Measurements from ENCODE around the gene LIMS3.

- PRO-cap: no peak
Observed at GRCh38 chr2:108613951-108614597, 79.8 kb downstream of the LIMS1 start.

GRCh38 chr2:108657525-108658005 is 61.7 kb upstream of the RANBP2 start:
- PRO-cap: no peak

DNA sequence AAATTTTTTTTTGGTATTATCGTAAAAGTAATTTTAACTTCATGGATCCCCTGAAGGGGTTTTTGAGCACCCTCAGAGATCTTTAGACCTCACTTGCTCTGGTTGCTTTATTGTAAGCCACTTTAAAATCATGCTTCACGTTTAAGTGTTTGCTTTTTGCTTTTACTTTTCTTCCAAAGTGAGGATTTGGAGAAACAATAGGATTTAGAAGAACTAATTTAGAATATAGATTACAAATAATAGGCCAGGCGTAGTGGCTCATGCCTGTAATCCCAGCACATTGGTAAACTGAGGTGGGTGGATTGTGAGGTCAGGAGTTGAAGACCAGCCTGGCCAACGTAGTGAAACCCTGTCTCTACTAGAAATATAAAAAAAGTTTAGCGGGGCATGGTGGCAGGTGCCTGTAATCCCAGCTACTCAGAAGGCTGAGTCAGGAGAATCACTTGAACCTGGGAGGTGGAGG is 20.2 kb downstream of the RANBP2 start:
- PRO-cap: no peak

- PRO-cap: no peak
Observed at GRCh38 chr2:108753354-108753896, 33.1 kb upstream of the CCDC138 start.

GRCh38 chr2:109069631-109070287 is 59.2 kb upstream of the SH3RF3 start:
- PRO-cap: no peak

DNA sequence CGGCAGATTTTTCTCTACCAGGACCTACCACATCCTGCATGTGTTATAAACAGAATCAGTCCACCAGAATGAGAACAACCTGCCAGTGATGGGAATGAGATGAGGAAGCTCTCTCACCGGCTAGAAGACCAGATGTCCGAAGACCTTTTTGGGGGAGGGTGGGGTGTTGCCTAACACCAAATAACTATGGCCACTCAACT is 88.5 kb downstream of the SH3RF3 start:
- PRO-cap: unidirectional peak, plus-strand start at position 85 of the sequence

DNA sequence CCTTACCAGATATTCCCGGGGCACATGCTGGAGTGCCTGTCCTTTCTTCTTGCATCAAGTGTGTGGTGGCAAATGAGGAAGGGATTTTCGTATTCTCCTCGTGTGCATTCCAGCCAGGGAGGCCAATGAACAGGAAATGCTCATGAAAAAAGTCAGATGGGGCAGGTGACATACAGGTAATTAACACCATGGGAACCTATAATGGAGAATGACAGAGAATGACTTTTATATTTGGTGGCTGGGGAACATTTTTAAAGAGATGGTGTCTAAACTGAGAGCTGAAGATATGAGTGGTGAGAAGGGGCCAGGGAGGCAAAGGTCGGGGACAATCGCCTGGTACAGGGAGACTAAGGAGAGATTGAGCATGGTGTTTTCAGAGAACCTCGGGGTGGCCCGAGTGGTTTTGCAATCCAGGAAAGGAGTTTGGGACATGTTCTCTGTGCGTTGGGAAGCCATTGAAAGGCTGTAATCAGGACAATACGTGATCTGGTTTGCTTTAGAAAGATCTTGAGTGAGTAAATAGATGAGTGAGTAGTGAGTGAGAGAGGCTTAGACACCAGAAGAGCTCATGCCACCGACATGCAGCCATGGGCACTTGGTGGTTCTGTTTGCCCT is 114.5 kb downstream of the SH3RF3 start:
- PRO-cap: no peak

DNA sequence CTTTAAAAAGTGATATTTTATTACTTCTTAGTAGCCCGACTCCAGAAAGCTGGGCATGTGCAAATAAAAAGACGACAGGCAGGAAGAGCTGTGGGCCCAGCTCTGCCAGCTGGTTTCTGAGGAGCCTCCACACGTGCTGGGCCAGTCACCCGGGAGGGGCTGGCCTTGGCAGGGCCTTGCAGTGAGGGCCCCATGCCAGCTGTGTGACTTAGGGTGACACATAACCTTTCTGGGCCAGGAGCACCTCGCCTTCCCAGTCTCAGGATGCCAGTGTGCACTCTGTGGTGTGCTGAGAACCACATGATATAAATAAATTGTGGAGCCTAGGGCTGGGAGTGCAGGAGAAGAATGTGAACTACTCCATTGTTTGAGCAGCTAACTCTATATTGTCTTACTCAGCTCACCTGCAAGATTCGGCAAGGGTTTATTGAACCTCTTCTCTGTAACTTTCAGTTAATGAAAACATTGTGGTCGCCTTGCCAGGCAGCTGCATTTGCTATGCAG is 222.1 kb downstream of the SH3RF3 start:
- PRO-cap: no peak

DNA sequence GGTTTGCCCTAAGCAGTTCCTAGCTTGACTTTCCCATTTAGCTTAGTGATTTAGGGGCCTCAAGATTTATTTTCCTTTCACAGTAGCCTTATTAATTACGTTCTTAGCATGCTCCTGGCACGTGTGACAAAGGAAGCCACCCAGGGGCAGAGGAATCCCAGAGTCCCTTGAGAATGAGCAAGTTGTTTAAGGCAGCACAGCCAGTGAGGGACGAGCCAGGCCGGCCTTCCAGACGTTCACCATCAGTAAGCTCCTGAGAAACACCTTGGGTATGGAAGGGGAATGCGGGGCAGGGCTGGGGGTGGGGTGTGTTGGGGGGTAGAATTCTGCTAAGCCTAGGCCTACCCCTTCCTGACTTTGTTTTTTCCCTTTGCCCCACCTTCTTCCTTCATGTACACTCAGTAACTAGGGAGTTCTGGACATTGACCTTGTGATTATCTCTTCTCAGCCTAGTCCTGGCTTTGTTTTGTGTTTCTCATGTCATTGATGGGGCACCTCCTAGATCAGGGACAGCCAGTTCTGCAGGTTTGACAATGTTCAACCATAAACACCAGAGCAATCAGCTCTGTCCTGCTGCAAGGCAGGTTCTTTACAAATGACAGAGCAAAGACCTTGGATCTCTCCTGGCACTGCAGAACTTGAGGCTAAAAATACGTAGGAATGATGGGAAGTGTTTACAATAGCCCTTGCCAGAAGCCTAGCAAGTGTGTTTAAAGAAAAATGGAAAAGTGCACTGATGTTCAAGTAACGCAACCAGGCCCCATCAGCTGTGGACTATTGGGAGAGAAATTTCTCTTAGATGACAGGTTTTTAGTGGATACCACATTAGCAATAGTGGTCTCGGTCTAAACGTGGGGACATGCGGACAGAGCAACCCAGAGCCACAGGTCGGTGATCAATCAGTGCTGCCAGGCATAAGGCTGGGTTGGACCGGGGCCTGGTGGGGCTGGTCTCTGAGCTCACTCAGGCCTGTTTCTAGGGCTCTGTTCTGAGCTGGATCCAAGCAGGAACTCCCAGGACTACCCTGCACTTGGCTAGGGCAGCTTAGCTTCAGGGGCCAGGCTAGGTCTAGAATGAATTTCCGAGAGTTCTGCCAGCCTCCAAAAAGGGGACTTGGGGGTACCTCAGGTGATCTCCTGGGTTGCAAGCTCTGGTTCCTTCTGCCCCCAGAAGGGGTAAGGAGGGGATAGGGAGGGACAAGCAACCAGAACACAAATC is 76.7 kb downstream of the SOWAHC start:
- PRO-cap: bidirectional peak, plus-strand start at position 544 of the sequence, minus-strand start at position 255 of the sequence; bidirectional peak, plus-strand start at position 991 of the sequence, minus-strand start at position 1,011 of the sequence

DNA sequence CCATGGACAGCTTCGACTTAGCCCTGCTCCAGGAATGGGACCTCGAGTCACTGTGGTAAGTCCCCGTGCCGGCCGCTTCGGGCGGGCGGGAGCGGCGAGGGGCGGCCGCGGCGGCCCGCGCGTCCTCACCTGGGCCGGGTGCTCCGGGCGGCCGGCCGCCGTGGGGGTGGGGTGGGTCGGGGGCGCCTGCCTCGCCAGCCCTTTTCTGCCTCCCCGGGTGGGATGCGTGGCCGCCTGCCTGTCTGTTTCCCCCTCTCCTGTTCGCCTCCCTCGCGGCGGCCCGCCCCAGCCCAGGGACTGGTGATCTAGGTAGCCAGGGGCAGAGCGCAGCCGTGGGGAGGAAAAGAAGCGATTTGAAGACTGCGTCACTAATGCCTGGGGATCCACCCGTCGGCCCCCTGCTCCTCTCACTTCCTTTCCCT is 33.4 kb upstream of the RGPD5 start:
- PRO-cap: no peak

DNA sequence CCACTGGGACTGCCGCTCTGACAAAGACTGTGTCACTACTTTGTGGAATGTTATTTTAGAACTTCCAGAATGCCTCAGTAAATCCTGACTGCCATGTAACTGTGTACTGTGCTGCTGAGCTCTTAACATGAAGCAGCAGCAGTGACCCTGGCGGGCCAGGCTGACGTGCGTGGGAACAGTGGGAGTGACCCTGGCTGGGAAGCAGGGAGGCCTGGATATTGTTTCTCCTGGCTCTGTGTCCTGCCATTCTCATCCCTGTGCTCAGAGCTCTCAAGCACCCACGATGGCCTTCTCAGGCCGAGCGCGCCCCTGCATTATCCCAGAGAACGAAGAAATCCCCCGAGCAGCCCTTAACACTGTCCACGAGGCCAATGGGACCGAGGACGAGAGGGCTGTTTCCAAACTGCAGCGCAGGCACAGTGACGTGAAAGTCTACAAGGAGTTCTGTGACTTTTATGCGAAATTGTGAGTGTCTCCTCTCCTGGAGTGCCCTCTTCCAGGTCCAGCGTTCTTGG is at the start of gene LIMS3:
LIMS3 (plus strand) TSS at position 243 of the 515 bp plus-strand sequence.
- PRO-cap: no peak

DNA sequence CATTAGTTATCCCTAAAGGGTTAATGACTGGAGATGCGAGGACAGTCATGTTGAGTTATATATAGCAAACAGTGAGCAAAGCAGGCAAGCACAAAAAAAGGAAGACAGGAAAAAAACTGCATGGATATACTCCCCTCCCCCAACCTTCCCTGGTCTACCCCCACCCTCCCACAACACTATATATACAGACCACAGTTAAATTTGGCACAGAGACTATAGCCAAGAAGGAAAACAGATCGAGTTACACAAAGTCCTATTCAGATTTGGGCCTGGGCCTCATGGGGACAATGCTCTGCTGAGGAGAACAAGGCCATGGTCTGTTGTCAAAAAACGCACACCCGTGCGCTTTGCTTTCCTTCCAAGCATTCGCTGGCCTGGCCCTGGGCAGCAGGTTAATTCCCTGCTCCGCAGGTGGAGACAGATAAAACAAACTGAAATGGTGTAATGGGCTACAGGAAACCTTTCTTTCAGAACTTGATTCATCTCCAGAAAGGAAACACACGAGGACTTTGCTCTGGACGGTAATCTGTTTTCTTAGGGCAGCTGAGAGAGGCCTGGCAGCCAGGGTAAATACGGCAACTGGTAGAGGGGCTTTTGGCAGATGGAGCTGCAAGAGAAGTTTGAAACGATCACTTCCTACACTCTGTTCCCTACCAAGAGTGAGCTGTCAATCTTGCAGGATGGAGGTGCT is 256.3 kb downstream of the BCL2L11 start:
- PRO-cap: no peak

DNA sequence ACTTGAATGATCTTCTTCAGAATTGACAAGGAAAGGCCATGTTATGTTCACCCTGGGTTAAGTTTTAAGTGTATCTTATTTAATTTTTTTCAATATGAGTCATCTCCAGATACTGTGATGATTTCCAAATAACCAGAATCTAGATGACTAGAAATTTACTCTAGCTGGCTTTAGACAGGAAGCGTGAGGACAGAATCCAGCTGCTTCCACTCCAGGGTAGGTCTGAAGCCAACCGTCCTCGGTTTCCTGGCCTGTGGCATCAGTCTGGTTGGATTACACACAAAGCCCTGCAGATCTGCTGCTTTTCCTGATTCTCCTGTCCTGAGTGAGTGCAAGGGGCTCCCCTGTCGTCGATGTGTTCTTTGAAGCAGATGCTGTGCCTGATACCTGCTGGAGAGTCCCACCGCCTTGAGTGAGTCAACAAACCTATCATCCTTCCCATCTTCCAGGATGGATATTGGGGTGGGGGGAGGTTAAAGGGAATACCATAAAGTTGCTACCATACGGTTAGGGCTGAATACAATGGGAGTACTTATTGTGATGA is 370.6 kb downstream of the BCL2L11 start:
- PRO-cap: no peak

GRCh38 chr2:111493664-111494188 is 373.0 kb downstream of the BCL2L11 start:
- PRO-cap: no peak

DNA sequence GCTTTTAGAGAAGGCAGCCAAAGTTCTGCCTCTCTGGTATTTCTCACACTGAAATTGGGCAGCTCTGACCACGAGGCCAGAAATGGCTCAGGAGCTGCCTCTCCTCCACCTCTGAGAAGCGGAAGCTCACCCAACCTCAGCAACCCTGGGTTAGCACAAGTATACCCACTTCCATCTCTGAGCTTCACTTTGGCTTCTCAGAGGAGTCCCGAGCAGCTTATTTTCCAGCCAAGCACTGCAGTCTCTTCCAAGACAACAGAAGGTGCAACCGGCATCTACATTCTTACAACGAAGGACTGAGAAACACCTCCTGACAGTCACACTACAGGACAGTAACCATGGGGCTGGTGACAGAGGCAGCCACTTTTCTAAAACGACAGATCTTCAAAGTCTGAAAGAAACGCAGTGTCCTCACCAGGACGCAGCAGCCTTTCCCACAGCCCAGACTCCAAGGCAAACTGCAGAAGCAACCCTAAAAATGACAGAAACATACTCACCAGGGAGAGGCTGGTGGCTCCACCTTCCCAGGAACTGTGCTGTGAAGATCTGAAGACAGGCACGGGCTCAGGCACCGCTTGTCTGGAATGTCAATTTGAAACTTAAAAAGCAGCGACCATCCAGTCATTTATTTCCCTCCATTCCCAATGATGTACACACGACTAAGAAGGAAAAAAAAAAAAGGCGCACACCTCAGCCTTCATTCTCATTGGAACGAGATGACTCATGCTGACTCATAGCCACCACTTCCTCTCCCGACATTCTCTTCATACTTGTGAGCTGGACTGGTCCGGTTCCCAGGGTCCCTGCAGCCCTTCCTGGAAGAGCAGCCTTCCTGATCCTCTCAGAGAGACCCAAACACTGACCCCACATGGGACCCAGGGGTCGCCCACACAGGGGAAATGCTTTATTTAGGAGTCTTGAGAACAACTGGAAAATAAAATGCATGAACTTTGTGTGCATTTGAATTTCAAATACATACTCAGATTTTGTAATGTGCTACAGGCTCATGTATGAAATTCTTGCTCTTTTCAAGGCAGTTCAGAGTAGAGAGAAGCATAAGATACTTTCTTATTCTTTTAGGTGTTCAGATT is 374.0 kb downstream of the BCL2L11 start:
- PRO-cap: no peak

DNA sequence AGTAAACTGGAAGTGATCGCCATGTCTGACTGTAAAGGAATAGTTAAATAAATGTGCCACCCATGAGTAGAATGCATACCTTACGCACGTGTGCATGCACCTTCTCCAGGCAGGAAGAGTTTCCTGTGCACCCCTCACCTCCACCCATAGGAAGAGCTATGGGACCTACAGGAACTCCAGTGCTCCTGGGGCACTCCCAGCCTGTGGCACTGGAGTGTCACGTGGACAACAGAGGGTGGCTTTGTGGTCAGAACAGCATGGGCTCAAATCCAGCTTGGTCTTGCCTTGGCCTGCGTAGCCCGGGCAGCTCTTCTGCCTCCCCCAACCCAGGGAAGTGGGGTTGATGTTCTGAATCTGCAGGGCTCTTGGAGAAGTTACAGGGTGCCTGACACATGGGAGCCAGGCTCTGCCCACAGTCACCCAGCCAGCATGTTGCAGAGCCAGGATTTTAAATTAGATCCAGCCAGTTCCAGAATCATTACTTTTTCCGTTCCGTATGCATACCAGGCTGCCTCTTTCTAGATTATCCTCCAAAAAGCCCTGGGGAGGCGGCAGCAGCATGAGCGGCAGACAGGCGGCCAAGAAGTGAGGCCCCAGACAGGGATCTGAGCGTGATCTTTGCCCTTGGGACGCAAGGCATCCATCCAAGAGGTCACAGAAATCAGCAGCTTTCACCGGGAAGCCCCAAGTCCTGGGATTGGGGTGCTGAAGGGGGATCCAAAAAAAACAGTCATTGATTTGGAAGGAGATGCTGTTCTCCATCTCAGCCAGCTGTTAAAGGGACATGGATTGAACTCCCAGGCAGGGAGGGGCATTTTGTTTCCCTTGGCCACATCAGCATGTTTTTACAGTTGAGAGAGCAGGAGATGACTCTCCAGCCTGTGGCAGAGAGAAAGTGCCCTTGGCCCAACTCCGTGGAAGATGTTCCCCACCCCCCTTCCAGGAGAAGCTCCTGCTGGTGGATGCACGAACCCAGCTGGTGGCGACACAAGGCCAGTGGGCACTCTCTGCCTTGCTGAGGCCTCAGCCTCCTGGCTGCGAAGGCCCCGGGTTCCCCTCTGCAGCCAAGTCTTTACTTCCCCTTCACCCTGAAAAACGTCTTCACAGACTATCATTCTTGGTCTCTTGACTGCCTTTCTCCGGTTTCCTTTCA is 265.8 kb downstream of the ANAPC1 start:
- PRO-cap: no peak

- PRO-cap: bidirectional peak, plus-strand start at chr2:111659686, minus-strand start at chr2:111659435
Observed at GRCh38 chr2:111659271-111660391, 224.4 kb downstream of the ANAPC1 start.

- PRO-cap: no peak
Observed at GRCh38 chr2:111705549-111706401, 178.2 kb downstream of the ANAPC1 start.

- PRO-cap: no peak
Observed at GRCh38 chr2:112063533-112064522, 8.8 kb downstream of the TMEM87B start.

DNA sequence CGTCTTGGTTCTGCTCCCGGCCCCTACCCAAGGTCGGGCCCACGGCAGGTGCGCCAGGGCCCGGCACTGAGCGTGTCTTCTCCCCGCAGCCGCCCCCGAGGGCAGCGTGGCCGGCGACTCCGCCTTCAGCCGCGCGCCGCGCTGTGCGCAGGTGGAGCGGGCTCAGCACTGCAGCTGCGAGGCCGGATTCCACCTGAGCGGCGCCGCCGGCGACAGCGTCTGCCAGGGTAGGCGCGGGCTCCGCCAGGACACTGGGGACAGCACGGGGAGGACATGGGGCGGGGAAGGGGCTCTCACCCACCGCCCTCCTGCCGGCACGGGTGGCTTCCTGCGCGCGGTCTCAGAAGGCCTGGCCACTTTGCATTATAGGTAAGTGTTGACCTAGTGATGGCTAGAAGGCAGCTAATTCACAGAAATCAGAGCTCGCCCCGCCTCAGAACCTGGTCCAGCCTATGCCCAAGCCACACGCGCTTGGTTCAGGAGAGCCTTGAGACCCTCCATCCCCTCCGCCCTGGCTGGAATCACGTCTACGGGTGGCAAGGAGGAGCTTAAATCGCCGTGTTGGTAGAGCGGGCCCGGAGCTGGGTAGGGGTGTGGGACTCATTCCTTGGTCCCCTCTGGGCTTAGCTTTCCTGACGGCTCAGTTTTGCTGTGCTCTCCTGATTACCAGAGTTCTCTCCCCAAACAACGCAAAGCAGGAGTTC is 43.6 kb downstream of the FBLN7 start:
- PRO-cap: bidirectional peak, plus-strand start at position 171 of the sequence, minus-strand start at position 108 of the sequence; unidirectional peak, plus-strand start at position 577 of the sequence